Epidermal melanocyte (primary cell): ENCODE measurements around the genes PTX4, SPSB3 and MSRB1.

GRCh38 chr16:1445801-1446436 lies 1.6 kb upstream of the CCDC154 start:
- RRBS: 81% methylated on average over 4 of the region's 24 CpGs

- RRBS: no CpG with 5 or more reads among the region's 29 CpGs
Observed at GRCh38 chr16:1469525-1470399, 5.1 kb downstream of the CLCN7 start.

DNA sequence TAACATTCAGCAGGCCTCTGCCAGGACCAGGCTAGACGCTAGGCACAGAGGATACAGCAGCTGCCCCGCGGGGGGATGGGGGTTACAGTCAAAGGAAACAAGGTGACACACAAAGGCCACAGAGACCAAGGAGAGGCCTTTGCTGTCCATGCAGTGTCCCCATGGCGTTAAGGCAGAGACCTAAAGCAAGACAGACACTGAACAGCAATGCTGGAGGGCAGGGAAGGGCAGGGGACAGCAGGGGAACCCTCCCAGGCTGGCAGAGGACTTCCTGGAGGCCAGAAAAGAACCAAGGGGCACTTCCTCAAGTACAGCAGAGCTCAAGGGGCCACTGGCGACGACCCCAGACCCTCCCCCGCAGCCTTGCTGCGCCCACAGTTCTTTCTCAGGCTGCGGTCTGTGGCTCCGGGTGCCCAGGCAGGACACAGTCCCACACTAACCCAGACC lies 4.4 kb downstream of the CLCN7 start:
- RRBS: no CpG with 5 or more reads among the region's 10 CpGs

GRCh38 chr16:1488764-1489369 lies at the start of gene PTX4:
Gene PTX4 (minus strand): TSS chr16:1488944.
- RRBS: no CpG with 5 or more reads among the region's 22 CpGs

DNA sequence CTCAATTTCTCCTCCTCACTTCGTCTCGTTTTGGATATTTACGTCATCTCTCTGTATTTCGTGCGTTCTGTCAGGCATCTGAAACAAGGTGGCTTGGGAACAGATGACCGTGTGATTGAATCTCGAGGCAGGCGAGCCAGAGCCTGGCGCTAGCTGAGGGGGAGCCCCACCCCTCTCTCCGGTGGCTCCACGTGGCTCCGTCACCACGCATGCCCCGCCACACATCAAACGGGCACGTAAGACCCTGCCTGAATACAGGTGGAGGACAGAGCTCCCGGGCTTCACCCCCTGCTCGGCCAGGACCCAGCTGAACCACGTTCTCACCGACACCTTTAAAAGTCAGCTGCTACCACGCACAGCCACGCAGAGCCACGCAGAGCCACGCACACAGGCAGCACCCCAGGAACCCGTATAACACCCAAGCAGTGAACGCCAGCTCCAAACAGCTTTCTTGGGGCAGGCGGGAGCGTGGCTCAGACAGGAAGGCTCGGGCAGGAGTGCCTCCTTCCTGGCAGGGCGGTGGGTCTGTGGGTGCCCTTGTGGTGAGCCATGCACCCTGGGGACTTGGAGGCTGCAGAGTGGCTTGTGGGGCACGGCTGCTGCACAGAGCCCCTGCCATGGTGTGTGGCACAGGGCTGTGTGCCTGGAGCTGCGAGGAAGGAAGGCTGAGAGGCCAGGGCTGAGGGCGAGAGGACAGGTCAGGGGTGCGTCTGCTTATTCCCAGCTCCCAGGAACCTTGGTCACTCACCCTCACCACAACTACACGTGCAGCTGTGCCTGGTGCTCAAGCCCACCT lies 4.4 kb downstream of the TMEM204 start:
- RRBS: 63% methylated on average over 5 of the region's 35 CpGs

GRCh38 chr16:1757919-1758250 lies 13.5 kb downstream of the NME3 start:
- RRBS: no CpG with 5 or more reads among the region's 13 CpGs

DNA sequence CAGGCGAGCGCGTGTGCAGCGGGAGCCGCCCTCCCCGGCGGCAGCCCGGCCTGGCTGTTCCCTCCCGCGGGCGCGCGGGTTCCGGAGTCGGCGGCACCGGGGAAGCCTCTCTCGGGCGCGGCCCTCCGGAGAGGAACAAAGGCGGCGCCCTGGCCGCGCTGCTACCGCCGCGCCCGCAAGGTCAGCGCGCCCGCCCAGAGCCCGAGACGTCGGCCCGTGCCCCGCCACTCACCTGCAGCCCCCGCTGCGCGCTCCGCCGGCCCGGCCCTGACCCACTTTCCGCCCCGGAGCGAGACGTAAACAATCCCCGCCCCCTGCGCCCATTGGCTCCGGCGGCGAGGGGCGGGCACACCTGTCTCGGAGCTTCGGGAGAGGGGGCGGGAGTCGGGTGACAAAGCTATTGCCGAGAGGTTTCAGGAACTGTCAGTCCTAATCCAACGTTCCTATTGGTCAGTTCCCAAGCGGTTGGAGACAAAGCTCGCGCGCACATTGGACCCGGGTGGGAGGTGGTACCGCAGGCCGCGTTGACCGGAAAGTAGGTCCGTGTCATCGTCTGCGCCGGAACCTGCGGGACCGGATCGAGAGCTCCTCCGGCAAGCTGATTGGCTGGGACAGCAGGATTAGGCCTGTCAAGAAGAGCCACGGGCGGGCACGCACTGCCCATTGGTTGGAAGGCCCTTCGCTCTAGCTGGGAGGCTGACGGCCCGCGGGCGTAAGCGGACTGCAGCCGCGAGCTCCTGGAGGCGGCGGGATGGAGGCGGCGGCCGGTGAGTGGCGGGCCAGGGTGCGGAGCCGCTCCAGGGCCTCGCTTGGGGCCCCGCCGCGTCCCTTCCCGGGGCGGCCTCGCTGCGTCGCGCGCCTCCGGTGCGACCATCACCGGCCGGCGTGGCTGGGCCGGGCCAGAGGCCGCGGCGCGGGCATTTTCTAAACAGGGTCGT lies at the start of gene SPSB3:
Gene SPSB3, minus strand, starts transcription at position 302 of the 938 bp plus-strand sequence.
- RRBS: 3% methylated on average over 28 of the region's 117 CpGs

- RRBS: 92% methylated on average over 7 of the region's 43 CpGs
Observed at GRCh38 chr16:1792373-1793306, 865 bp downstream of the IGFALS start.

GRCh38 chr16:1809088-1809723 lies 15.7 kb upstream of the IGFALS start:
- RRBS: 94% methylated on average over 13 of the region's 31 CpGs

- RRBS: no CpG with 5 or more reads among the region's 7 CpGs
Observed at GRCh38 chr16:1825197-1825559, 1.4 kb downstream of the HAGH start.

GRCh38 chr16:1825560-1825800 lies 1.1 kb downstream of the HAGH start:
- RRBS: no CpG with 5 or more reads among the region's 7 CpGs

GRCh38 chr16:1943004-1943832 lies at the start of gene MSRB1:
Gene MSRB1 (minus strand): TSS chr16:1943199.
- RRBS: 3% methylated on average over 20 of the region's 64 CpGs

DNA sequence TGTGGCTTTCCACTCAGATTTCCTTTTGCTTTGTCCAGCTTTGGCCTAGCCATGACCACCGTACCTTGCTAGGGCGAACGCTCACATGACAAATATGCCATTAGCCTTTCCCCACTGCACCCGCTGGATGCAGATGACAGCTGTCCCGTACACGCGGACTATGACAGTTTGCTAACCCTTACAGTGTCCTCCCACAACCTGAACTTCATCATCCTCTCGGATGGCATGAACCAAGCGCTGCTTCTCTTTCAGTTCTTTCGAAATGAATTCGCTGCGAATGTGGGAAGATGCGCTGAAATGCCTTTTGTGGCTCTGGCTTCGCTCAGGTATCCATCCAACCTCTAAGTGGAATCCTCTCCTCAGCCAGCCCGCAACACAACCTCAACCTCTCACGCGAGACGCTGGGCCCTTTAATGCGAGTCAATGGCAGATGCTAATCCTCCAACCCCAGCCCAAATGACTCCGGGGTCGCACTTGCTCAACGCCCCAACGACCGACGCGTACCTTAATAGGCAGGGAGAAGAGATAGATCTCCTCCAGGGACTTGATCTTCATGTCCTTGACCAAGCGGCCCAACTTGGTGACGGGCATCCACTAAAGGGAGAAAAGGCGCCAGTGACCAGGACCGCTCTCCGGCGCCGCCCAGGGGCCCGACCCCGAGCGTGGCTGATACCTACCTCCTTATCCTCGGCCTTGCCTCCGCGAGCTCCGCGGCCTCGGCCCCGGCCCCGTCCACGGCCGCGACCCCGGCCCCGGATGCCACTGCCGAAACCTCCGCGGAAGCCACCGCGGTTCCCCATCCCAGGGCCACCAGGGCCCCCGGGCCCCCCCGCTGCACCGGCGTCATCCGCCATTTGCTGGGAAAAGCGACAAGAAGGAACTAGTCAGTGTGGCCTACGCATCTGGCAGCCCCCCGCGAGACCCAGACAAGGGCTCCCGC lies 584 bp downstream of the RPS2 start:
- RRBS: under 1% methylated on average over 6 of the region's 64 CpGs

GRCh38 chr16:1978923-1979668 lies 2.2 kb downstream of the NOXO1 start:
- RRBS: 49% methylated on average over 13 of the region's 77 CpGs

GRCh38 chr16:1991876-1992329 lies 2.1 kb downstream of the SYNGR3 start:
- RRBS: 6% methylated on average over 6 of the region's 62 CpGs

DNA sequence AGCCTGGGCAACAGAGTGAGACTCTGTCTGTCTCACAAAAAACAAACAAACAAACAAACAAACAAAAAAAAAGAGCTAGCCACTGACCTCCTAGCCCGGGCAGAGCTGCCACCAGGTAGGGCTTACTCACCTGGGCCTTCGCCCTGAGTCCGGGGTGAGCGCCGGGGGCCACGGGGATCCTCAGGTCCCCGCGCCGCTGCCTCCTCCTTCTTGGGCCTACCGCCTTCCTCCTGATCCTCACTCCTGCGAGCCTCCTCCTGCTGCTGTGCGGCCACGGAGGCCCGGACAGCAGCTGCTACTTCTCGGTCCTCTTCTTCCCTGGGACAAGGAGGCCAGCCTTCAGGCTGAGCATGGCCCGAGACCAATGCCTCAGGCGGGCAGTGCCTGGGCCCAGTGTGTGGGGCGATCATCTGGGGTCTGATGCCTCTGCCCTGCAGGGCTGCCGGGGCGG lies 11.1 kb downstream of the SYNGR3 start:
- RRBS: 96% methylated on average over 3 of the region's 20 CpGs

DNA sequence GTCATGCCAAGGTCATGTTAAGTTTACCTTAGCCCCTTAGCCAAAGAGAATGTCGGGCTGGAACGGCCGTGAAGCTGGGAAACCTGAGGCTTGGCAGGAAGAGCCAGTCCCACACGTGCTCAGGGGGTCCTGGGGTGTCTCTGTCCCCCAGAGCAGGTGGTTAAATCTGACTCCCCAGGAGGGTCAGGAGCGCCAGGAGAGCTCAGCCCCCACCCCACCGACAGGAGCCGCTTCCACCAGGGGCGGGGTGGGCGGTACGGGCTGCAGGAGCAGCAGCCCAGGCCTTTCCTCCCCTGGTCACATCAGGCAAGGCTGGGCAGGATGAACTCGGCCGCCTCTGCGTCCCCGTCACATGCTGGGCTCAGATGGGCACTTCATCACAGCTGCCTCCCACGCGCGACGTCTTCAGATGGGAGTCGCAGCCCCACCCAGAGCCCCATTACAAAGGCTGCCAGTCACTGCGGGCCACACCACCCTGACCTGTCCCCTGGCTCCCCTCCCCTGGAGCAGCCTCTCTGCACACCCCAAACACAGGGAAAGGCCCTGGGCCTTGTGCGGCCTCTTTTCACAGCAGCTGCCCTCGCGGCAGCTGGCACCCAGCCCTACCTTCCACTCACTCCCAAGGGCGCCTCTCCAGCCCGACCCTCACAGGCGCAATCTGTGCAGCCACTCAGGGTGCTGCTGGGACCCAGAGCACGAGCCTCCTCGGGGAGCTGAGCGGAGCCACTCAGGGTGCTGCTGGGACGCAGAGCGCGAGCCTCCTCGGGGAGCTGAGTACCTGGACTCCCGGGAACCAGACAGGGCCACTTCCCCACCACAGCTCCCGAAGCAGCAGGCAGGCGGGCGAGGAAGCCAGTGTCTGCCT lies 14.7 kb upstream of the NPW start:
- RRBS: no CpG with 5 or more reads among the region's 37 CpGs

DNA sequence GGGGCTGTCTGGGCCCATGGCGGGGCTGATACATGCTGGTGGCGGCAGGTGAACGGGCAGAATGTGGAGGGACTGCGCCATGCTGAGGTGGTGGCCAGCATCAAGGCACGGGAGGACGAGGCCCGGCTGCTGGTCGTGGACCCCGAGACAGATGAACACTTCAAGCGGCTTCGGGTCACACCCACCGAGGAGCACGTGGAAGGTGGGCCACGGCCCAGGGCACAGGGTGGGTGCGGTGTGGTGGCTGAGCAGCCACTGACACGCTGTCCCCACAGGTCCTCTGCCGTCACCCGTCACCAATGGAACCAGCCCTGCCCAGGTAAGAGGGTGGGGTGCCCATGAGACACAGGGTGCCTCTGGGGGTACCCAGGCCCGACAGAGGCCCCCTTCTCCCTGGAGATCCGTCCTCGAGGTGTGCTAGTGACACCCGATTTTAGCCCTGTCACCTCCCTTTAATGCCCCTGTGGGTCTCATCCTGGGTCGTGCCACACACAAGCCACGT lies 10.0 kb downstream of the NHERF2 start:
- RRBS: no CpG with 5 or more reads among the region's 24 CpGs

- RRBS: no CpG with 5 or more reads among the region's 19 CpGs
Observed at GRCh38 chr16:2150692-2151622, 2.5 kb downstream of the RAB26 start.

DNA sequence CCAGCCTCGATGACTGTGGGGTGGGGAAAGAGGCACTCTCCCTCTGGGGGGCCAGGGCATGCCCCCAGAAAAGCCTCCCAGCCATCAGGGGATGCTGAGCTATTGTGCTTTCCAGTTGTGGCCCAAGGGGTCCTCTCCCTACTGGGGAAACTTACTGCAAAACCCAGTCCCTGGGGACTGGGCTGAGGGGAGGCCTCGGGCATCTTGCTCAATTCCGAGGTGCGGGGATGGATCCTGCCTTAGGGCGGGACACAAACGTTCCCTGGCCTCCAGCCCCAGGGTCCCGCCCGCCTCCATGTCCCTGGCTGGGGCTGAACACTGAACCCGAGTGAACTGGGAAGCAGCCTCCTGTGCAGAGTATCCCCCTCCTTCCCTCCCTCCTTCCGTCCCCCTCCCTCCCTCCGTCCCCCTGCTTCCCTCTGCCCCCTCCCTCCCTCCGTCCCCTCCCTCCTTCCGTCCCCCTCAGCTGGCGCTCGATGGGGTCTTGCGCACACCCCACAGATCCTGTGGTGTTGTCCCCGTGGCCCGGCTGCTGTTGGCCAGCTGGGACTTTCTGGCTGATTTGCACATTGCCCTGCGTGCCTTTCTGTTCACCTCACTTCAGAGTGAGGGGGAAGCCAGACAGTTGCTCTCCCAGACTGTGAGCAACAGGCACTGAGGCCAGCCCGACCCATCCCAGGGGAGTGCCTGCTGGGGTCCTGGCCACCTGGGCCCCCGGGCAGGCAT lies 5.4 kb downstream of the TRAF7 start:
- RRBS: 32% methylated on average over 1 of the region's 21 CpGs